Subcutaneous adipose tissue (tissue), 3 donors: Measurements from ENCODE around the genes TFE3, CACNA1F, CCDC22 and GAGE10.

GRCh38 chrX:48631242-48631899, 34.1 kb downstream of the WDR13 start:
- PRO-cap, result no peak
- RAMPAGE, long total RNA, 3 experiments, result no peak in any of the 3 experiments

DNA sequence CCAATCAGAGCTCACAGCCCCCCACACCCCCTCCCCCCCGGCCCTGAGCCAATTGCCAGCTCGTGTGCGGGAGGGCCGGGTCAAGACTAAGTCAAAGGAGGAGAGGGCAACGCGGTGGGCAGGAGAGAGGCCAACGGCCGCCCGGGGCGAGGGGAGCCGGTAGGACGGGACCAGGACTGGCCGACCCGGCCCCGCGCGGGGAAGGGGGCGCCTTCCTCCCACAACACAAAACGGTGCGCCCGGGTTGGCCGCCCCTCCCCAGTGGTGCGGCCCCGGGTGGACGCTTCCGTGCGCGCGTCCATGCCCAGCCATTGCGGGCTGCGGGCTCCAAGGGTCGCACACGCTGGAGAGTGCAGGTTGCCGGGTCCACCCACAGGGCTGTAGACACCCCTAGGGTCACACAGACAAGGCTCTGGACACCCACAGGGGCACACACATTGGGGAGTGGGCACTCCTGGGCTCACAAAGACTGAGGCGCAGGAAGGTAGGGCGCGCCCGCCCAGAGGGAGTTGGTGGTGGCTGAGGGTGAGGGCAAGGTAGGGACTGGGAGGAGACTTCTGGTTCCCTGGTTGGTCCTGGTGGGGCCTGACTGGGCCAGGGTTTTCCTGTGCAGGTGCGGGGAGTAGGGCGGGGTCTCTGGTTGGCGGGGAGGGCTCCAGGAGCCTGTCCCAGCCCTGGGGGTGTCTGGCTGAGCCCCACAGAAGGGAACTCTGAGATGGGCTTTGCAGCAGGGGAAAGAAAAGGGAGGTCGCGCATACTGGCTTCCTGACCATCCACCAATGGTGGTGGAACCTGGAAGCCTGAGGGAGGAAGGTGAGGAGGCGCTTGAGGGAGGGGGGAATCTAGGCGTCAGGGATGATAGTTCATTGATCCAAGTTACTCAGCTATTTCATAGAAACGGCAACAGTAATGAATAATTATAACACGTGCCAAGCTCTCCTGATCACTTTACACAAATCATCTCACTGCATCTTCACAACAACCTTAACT, 6.8 kb upstream of the WAS start:
- PRO-cap, result bidirectional peak, plus-strand start at position 94 of the sequence, minus-strand start outside the sequence; unidirectional peak, plus-strand start at position 311 of the sequence
- RAMPAGE, long total RNA, 3 experiments, result no peak in any of the 3 experiments

DNA sequence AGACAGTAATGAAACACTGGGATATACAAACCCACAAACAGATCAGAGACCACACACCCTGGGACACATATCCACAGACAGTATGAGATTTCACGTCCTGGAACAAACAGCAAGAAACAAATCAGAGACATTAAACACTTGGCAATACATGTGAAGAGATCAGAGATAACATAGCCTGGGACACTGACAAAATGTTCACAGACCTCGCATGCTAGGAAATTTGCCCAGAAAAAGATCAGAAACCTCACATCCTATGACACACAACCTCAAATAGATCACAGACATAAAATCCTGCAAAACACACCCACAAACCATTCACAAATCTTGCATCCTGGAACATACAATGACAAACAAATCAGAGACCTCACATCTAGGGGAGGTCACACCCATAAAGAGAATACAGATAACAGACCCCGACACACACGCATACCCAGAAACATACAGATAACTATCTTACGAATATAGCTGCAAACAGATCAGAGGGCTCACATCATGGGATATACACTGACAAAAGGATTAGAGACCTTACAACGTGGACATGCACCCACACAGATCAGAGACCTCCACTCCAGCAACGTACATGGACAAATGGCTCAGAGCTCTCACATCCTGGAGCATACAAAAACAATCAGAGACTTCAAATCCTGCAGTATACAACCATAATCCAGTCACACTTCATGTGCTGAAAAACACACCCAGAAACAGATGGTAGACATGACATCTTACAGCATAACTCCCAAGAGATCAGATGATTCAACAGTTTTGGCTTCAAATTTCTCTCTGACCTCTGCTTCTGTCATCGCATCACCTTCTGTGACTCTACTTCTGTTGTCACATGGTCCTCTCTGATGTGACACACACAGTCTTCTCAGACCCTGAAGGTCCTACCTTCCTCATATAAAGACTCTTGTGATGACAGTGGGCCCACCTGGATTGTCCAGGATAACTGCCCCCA, 18.3 kb downstream of the SUV39H1 start:
- PRO-cap, result no peak
- RAMPAGE, long total RNA, 3 experiments, result no peak in any of the 3 experiments

- PRO-cap, result no peak
- RAMPAGE, long total RNA, 3 experiments, result no peak in any of the 3 experiments
Measured at GRCh38 chrX:48719850-48720387, 23.4 kb downstream of the SUV39H1 start.

- PRO-cap, result no peak
- RAMPAGE, long total RNA, 3 experiments, result no peak in any of the 3 experiments
Measured at GRCh38 chrX:48790535-48791128, 4.2 kb downstream of the GATA1 start.

DNA sequence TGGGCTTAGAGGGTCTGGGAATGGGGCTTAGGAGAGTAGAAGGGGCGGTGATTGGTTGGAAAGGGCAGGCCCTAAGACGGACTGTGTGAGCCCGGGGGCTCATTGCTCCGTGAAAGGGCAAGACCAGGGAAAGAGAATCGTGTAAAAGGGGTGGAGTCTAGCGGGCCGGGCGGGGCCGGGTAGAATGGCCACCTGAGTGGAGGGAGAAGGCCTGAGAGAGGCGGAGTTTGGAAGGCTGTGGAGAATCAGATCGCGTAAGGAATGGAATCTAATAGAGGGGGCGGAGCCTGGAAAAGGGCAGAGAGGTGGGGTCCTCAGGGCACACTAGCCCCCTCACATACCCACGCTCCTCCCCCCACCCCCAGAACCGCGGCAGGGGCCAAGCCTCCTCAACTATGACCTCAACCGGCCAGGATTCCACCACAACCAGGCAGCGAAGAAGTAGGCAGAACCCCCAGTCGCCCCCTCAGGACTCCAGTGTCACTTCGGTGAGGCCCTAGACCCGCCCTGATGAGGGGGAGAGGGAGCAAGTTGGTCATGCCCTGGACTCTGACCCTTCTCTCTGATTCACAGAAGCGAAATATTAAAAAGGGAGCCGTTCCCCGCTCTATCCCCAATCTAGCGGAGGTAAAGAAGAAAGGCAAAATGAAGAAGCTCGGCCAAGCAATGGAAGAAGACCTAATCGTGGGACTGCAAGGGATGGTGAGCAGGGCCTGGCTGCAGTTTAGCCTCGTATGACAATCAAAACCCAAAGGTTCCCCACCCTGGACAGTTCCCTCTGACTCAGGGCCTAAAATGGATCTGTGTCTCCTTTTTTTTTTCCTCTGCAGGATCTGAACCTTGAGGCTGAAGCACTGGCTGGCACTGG, 665 bp downstream of the HDAC6 start:
- PRO-cap, result bidirectional peak, plus-strand start at position 216 of the sequence, minus-strand start at position 104 of the sequence
- RAMPAGE, long total RNA, 3 experiments, result start-site peak on the plus strand in 2 of 3 experiments, centred at positions 162 to 508 of the sequence, 7 to 15 reads per replicate

- PRO-cap, result no peak
- RAMPAGE, long total RNA, 3 experiments, result no peak in any of the 3 experiments
Measured at GRCh38 chrX:48831176-48831590, 4.2 kb downstream of the PCSK1N start.

- PRO-cap, result no peak
- RAMPAGE, long total RNA, 3 experiments, result no peak in any of the 3 experiments
Measured at GRCh38 chrX:48913771-48914445, 2.5 kb upstream of the SLC35A2 start.

DNA sequence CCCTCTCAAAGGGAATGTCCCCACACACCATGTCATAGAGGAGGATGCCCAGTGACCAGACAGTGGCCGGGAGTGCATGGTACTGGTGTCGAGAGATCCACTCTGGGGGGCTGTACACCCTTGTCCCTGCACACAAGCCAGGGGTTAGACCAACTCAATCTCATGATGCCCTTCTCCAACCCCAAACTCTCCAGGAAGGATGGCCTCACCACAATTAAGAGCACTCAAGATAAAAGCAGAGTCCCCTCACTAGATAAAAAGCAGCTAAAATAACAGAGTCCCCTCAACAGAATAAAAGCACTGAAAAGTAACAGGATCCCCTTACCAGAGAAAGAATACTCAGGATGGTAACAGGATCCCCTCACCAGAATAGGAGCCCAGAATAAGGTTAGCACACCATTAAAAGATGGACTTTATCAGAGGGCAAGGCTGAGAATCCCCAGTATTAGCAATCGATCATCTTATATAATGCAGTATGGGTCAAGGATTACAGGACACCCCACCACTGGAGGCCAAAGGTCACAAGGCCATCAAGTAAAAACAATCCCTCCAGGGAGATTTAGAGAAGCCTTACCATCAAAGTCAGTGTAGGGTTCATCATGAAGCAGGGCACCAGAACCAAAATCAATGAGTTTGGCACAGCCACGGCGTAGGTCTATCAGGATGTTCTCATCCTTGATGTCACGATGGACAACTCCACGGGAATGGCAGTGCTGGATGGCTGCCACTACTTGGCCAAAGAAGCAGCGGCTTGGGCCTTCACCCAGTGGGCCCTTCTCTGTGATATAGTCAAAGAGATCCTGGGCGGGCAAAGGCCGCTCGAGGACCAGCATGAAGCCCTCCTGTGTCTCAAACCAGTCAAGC, 3.2 kb upstream of the SLC35A2 start:
- PRO-cap, result no peak
- RAMPAGE, long total RNA, 3 experiments, result no peak in any of the 3 experiments

DNA sequence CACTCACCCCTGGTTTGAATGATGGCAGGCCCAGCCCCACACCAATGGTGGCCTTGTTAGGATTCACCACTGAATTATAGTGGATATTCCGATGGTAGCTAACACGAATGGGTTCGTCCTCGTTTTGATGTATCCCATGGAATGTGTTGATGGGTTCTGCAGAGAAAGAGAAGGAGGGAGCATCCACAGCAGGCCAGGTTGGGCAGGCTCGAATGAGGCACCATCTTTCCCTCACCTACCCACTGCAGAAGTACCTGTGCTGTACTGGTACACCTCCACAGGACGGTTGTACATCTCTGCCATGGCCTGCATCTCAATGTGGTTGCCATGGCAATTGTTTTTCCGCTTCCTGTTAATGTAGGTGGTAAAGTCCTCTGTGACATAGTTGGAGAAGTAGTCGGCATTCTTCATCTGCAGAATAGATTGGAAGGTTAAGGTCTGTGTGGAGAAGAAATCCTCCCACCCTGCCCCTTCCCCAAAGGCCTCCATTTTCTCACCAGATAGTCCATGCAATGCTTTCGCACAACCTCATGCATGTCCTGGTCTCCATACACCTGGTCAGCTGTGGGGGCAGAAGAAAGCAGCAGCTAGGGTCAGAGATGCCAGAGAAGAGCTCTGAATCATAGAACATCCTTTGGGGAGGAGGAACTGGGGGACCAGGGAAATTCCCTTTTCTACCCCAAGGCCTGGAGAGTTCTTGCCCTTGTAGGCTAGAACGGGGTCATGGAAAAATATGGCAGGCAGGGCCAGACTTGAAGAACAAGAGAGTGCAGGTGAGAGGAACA, 15.8 kb upstream of the PIM2 start:
- PRO-cap, result no peak
- RAMPAGE, long total RNA, 3 experiments, result no peak in any of the 3 experiments

DNA sequence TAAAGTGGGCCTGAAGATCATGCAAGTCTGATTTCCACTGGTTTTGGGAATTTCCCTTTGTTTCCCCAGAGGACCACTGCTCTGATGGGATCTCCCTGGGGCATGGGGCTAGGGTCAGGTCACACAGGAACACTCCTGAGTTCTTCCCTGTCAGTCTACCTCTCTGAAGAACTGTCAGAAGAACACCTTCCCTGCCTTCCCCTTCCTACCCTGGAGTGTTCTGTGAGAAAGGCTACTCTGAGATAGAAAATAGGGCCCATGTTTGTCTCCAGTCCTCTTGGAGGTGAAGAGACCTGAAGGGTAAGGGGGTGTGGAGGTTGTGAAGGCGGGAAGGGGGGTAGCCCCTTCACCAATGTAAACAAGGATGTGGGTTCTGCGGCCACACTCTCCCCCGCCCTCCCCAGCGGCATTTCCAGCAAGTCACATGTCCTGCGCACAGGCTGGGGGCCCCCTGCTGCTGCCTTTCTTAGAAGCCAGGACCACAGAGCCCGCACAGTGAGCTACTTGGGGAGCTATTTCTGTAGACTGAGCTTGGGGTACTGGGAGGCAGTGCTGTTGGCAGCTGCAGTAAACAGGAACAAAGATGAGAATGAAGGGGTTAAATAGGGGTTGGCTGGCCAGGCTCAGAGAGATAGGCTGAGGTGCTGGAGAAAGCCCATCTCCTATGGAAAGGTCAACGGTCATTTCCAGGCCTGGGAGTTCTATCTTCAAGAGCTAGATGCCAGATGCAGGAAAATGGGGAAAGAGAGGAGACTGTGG, 18.1 kb upstream of the PIM2 start:
- PRO-cap, result no peak
- RAMPAGE, long total RNA, 3 experiments, result no peak in any of the 3 experiments

DNA sequence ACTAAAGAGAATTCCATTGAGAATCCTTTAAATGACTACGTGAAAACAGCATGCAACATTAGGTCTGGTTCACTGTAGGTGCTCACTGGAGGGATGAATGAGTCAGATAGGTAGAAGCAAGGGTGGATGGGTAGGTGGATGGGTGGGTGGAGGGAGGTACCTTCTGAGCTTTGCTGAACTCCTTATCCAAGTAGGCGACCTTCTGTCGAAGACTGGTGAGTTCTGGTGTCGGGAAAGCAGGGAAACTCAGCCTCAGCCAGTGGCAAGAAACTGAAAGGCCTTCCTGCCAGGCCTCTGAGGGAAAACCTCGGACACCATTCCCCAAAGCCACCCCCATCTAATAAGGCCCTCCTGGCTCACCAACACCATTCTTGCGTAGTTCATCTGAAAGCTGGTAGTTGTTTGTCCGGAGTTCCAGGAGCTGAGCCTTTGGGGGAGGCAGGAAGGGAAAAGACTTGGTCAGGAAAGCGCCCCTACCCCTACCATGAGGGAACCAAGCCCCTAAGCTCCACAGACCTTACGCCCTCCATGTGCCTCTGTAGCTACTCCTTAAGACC, 2.9 kb downstream of the GRIPAP1 start:
- PRO-cap, result no peak
- RAMPAGE, long total RNA, 3 experiments, result no peak in any of the 3 experiments

GRCh38 chrX:49043067-49043708, at the start of gene TFE3:
Gene TFE3, minus strand, starts transcription at chrX:49043357.
- PRO-cap, result unidirectional peak, minus-strand start at chrX:49043355; bidirectional peak, plus-strand start at chrX:49043821, minus-strand start at chrX:49043499
- RAMPAGE, long total RNA, 3 experiments, result start-site peak on the minus strand in 3 of 3 experiments, at chrX:49043253-49043398 at its widest, 22 to 161 reads per replicate

- PRO-cap, result bidirectional peak, plus-strand start at chrX:49101341, minus-strand start at chrX:49101171
- RAMPAGE, long total RNA, 3 experiments, result no peak in any of the 3 experiments
Measured at GRCh38 chrX:49100609-49101697, 21.3 kb upstream of the WDR45 start.

- PRO-cap, result bidirectional peak, plus-strand start at chrX:49155474, minus-strand start at chrX:49155348
- RAMPAGE, long total RNA, 3 experiments, result no peak in any of the 3 experiments
Measured at GRCh38 chrX:49154704-49155593, 7.6 kb upstream of the MAGIX start.

DNA sequence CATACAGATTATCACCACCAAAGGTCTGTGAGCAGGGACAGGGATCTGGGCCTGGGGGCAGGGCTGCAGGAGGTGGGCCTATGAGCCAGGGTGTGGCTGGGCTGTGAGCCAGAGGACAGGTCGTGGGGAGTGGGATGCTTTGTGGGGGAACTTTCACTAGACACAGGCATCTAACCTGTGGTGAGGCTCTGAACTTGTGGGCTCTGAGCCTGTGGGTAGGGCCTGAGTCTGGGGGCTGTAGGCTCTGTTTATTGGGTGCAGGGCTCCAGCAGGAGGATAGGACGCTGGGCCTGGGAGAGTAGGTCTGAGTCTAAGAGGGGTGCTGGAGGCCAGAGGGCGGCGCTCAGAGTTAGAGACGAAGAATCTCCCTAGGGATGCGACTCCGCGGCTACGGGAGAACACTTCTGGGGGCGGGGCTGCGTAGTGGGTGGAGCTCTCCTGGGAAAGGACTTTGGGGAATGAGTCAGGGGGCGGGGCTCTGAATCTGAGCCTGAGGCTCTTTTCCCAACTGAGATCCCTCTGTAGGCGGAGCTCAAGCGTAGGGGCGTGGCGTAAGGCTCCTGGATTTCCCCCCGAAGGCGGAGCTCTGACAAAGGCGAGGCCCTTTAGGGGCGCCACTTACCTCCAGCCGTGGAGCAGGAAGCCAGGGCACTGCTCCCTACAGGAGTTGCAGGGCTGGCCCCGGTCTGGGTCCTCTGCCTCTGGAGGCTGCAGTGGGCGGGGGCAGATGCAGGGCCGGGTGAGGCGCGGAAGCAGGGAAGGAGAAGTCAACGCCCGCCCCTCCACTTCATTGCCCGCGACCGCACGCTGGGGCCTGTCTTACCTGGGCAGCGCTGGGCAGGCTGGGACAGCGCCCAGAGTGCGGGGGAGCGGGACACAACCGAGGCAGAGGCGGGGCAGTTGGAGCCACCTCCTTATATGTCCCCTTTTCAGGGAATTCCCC, 1.9 kb downstream of the PRICKLE3 start:
- PRO-cap, result unidirectional peak, plus-strand start at position 592 of the sequence
- RAMPAGE, long total RNA, 3 experiments, result no peak in any of the 3 experiments

GRCh38 chrX:49198334-49199417, 1.3 kb downstream of the SYP start:
- PRO-cap, result no peak
- RAMPAGE, long total RNA, 3 experiments, result no peak in any of the 3 experiments

- PRO-cap, result no peak
- RAMPAGE, long total RNA, 3 experiments, result no peak in any of the 3 experiments
Measured at GRCh38 chrX:49233095-49233743, at the start of gene CACNA1F. Gene CACNA1F, minus strand, starts transcription at chrX:49233340.

- PRO-cap, result bidirectional peak, plus-strand start at chrX:49235470, minus-strand start at chrX:49235390; bidirectional peak, plus-strand start at chrX:49235735, minus-strand start at chrX:49235688
- RAMPAGE, long total RNA, 3 experiments, result start-site peak on the plus strand in 3 of 3 experiments, at chrX:49235470-49235544 at its widest, 17 to 26 reads per replicate
Measured at GRCh38 chrX:49235207-49235853, at the start of gene CCDC22. Gene CCDC22, plus strand, starts transcription at chrX:49235470.

GRCh38 chrX:49303196-49303939, at the start of gene GAGE10:
Gene GAGE10, plus strand, starts transcription at chrX:49303646.
- PRO-cap, result no peak
- RAMPAGE, long total RNA, 3 experiments, result no peak in any of the 3 experiments